Measurements from ENCODE around the genes LIN37, ZNF382 and SPINT2.

- PRO-cap = no peak
Observed at GRCh38 chr19:35552861-35553501, 7.6 kb downstream of the TMEM147 start.

- PRO-cap = no peak
Observed at GRCh38 chr19:35721171-35721867, 3.5 kb downstream of the KMT2B start.

DNA sequence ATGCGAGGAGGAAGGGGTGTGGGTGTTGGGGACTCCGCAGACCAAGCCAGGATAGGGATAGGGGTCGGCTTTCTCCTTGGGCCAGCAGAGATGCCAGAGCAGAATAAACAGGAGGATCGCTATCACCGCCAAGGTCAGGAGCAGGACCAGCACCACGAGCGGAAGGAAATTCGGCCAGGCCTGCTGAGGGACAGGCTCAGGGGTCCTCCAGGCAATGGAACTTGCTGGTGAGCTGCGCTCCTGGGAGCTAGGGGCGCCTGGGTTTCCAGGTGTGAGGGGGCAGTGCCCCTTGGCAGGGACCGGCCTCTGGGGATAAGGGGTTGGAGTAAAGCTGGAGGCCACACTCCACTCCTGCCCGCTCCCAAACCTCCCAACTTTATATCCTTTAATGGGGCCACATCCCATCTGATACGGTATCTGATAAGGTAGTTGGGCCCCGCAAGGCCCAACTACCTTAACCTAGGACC, 2.4 kb downstream of the IGFLR1 start:
- PRO-cap = no peak

DNA sequence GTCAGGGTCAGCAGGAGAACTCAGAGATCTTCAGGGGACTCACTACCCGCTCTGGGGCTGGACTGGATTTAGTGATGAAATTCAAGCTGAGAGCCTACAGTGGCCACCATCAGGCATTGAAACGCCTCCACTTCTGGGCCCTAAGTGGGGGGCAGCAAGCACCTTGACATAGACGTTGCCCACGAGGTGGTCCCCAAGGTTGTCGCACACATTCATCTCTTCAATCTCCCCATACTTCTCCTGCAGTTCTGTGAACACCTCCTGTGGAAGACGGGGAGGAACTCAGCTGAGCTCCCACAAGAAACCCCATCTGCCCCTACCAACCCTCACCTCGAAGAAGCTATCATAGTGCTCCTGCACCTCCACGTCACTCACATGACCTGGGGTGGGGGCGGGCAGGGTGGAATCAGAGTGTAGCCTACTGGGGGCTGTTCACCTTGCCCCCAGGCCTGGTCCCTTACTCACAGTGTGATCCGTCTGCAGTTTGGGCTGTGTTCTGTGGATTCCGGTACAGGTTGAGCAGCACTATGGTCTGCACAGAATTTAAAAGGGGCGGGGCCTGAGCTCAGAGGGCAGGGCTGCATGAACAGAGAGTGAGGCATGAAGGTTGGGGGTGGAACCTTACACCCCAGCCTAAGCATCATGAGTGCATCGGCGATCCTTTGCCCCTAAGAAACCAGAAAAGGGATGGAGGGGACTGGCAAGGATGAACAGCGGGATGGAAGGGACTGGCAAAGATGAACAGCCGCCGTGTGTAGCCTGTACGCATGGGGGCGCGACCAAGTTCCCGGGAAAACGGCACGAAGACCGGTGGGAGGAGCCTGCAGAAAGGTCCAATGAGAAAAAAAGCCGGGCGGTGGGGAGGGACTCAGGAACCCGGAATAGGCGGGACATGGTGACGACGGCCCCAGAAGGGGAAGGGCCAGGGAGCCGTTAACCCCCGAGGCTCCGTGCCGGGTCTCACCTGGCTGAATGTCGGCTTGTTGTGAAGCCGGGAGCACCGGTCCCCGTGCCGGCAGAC, 747 bp downstream of the U2AF1L4 start:
- PRO-cap = bidirectional peak, plus-strand start at position 910 of the sequence, minus-strand start at position 789 of the sequence

- PRO-cap = bidirectional peak, plus-strand start at chr19:35748576, minus-strand start at chr19:35748288; unidirectional peak, minus-strand start at chr19:35748933
Observed at GRCh38 chr19:35747964-35749054, at the start of gene LIN37. Gene LIN37, plus strand, starts transcription at chr19:35748576.

DNA sequence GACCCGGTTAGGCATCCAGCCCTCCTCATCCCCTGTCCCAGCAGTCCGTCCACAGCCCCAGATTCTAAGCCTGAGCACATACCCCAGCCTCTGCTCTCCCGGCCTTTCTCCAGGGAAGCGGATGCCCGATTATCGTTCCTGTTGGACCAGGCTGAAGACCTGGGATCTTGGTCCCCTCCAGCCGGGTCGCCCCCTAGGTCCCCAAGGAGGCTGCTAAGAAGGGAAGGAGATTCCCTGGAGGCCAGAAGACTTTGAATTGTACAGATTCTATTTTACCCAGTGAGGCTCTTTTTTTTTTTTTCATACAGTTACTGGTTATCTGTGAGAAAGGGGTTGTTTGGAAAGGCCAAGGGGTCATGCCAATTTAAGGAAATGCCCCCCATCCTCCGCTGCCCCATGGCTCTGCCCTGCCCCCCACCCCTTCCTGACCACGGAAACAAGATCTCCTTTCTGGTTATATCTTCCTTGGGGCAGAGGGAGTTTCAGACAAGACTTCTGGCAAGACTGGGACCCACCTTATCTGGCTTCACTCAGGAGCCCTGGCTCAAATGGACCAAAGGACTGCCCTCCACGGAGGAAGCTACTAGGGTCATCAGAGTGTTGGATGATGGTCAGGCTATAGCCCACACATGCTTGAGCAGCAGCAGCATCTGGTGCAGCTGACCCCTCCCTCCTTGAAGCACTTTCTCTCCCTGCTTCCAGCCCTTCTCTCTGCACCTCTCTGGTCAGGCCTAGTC, 6.9 kb upstream of the ARHGAP33 start:
- PRO-cap = no peak

- PRO-cap = no peak
Observed at GRCh38 chr19:35845195-35846265, 6.8 kb downstream of the NPHS1 start.

GRCh38 chr19:35906972-35907515, 1.1 kb downstream of the TYROBP start:
- PRO-cap = no peak

- PRO-cap = no peak
Observed at GRCh38 chr19:36015152-36016305, 1.5 kb upstream of the ALKBH6 start.

- PRO-cap = no peak
Observed at GRCh38 chr19:36125198-36125974, 10.1 kb downstream of the TBCB start.

DNA sequence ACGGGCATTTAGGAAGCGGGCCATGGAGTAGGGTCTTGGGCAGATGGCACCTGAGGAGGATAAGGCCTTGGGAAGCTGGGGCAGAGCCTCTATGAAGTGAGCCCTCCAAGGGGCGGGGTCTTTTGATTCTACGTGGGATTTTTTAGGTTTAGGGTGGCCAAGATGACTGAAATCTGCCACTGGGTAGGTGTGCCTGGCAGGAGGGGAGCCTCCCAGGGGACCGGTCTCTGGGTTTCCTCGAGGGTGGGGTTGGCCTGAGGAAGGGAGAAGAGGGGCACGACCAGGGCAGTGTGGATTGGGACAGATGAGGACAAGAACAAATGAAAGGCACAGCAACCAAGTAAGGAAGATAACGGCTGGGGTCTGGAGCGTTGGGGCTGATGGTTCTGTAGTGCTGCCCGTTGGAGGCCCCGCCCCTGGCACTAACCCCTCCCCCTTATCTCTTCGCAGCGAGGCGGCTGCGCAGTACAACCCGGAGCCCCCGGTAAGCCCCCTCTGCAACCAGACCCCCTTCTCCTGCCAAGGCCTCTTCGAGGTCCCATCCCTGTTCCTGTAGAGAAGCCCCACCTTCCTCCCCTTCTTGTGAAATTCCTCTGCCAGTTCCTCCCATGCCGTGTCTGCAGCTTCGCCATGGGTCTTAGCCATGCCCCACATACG, 2.1 kb downstream of the CAPNS1 start:
- PRO-cap = no peak

DNA sequence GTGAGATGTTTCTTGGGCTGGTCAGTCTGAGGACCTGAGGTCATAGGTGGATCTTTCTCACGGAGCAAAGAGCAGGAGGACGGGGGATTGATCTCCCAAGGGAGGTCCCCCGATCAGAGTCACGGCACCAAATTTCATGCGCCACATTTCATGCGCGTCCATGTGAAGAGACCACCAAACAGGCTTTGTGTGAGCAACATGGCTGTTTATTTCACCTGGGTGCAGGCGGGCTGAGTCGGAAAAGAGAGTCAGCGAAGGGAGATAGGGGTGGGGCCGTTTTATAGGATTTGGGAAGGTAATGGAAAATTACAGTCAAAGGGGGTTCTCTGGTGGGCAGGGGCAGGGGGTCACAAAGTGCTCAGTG, 8.2 kb upstream of the COX7A1 start:
- PRO-cap = no peak

DNA sequence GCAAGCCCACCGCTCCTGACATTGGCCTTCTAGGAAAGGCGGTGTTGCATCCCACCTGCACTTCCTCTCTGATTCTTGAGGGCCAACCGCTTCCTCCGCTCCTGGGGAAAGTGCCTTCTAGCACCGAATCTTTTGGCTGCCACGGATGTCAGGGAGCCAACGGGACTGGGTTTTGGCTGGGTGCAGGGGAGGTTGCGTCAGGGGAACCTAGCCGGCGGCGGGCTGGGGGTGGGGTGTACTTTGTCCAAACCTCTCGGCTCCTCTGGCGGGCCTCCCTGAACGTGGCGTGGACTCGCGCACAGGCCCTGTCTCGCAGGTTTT, 58.1 kb downstream of the ZNF146 start:
- PRO-cap = no peak

GRCh38 chr19:36604529-36605412, at the start of gene ZNF382:
Gene ZNF382, plus strand, starts transcription at chr19:36605313.
- PRO-cap = bidirectional peak, plus-strand start at chr19:36605319, minus-strand start at chr19:36605257

DNA sequence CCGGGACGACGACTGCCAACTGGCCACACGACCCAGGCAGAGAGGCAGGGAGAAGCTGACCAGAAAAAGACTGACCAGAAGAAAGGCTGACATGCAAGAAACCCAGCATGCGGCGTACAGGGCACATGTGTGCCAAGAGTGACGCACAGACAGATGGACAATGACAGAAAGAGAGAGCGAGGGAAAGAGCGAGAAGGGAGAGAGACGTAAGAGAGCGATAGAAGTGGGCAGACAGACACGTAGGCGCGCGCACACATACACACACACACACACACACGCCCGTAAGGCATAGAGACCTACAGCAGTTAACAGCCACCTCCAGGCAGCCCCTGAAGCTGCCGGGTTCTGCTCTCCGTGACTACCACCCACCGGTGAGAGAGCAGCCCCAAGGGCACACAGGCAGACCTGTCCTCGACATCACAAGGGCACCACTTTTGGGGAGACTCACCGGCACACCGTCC, 30.8 kb upstream of the ZNF875 start:
- PRO-cap = no peak

- PRO-cap = no peak
Observed at GRCh38 chr19:37304123-37304635, 30.3 kb upstream of the ZNF875 start.

- PRO-cap = no peak
Observed at GRCh38 chr19:37978646-37979166, 71.7 kb downstream of the SIPA1L3 start.

- PRO-cap = no peak
Observed at GRCh38 chr19:38070557-38070882, 153.5 kb downstream of the DPF1 start.

DNA sequence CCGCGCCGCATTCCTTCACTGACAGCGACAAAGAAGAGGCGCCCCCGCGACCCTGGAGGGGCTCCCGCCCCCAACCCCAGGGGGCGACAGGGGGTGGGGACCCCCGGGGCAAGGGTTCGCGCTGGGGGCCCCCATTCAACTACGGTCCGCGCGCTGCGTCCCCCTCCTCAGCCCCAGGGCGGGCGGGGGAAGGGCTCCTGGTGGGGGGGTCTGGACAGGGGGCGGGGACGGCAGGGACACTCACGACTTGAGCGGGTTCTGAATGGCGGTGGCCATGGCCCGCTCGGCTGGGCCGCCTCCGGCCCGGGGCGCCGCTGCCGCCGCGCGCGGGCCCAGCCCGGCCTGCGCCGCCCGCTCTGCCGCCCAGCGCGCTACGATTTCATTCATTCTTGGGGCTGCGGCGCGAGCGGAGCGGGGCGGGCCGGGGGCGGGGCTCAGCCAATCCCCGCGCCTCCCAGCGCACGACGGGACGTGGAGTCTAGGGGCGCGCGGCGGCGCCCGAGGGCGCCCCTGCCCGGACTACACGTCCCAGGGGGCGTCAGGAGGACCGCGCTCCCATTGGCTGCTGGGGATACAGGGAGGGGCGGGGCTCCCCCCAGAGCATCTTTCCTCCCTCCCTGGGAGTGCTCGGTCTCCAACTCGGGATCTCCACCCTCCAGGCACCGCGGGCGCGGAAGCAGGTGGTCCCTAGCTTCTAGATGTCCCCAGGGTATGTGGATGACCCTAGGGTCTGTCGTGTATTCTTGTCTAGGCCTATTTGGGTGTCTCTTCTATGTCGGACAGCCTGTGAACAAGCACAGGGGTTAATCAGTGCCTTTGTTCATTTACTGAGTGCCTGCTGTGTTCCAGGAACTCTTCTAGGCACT, 5.5 kb upstream of the DPF1 start:
- PRO-cap = no peak

DNA sequence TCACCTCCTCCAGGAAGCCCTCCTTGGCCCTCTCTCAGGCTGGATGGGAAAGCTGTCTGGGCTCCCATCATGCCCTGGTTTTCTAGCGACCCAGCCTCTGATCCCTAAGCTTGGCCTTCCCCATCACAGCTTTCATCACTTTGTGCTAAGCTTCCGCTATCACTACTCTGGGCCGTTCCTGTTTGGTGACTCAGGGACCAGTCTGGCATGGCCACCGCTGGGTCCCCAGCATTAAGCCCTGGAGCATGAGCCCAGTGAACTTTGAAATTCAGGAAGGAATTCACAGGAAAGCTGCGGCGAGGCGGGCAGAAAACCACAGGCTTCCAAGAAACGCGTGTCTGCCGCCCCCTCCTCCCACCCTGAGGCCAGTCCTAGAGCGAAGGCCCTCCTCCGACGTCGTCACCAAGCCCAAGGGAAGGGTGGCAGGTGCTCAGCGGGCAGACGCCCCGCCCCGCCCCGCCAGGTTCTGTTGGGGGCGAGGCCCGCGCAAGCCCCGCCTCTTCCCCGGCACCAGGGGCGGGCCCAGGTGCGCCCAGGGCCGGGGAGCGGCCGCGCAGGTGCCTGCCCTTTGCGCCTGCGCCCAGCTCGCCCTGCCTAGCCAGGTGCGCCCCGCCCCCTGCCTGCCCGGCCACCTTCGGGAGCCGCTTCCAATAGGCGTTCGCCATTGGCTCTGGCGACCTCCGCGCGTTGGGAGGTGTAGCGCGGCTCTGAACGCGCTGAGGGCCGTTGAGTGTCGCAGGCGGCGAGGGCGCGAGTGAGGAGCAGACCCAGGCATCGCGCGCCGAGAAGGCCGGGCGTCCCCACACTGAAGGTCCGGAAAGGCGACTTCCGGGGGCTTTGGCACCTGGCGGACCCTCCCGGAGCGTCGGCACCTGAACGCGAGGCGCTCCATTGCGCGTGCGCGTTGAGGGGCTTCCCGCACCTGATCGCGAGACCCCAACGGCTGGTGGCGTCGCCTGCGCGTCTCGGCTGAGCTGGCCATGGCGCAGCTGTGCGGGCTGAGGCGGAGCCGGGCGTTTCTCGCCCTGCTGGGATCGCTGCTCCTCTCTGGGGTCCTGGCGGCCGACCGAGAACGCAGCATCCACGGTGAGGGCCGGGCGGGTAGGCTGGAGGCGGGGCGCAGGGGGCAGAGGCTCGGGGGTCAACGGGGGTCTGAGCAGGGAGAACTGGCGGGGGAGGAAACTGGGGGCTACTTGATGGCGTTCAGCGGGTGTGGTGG, at the start of gene SPINT2:
SPINT2 (plus strand) TSS at position 661 of the 1,219 bp plus-strand sequence.
- PRO-cap = bidirectional peak, plus-strand start at position 193 of the sequence, minus-strand start at position 142 of the sequence; bidirectional peak, plus-strand start at position 664 of the sequence, minus-strand start at position 410 of the sequence

All from jejunum (tissue), 1 donor.